Left cardiac atrium (tissue), 1 donor: ENCODE measurements around the genes CD37, RPL13A, TSKS and ATF5.

DNA sequence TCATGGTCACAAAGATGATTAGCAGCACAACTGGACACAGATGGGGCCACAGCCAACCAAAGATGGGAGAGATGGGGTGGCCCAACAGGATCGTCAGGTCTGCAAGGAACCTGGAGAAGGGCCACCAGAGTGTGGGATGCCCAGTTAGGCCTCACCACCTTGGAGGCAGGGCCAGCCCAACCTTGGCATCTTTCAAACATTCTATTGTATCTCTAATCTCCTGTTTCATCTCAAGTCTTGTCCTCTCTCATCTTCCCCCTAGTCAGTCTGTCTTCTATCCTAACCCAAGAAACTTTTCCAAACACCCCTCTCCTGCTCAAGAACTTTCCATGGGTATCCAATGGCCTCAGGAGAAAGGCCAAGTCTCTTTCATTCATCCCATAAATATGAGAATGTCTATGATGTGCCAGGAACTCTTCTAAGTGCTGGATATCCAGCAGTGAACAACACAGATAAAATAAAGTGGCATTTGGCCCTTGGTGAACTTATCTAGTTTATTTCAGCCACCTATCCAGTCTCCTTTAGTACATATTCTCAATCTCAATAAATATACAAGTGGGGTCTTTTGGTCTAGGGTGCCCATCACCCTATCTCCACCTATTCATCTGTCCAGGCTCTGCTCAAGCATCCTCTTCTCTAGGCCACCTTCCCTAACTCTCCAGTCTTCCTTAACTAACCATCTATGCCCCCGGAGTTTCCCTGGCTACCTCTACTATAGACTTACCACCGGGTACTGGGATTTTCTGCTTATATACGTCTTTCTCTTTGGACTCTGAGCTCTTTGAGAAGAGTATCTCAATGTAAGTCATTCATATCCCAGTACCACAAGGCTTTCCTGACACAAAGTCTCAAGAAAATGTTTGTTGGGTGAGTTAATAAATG lies 34.1 kb downstream of the SLC6A16 start:
- PRO-cap = no peak

GRCh38 chr19:49334857-49336338 lies at the start of gene CD37:
CD37 (plus strand) TSS chr19:49335406.
- PRO-cap = no peak

DNA sequence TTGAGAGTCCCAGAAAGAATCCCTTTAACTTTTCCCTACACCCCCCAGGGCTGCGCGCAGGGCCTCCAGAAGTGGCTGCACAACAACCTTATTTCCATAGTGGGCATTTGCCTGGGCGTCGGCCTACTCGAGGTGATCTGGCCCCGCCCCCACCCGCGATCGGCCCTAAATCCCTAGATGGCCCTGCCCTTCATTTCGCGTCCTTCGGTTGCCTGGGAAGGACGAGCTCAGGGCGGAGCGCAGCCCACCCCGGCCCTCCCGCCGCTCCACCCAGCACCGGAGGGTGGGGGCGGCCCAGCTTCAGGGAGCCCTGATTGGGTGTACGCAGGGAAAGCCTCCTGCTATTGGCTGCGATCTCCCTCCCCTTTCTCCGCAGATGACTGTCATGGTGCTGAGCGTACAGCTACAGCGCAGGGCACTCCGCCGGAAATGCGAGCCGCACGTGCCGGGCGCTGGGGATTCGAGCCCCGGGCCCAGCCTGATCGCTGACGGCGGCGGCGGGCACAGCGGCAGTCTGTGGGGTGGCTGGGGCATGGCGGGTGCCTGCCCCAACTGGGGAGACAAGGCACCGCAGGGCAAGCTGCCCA lies 4.2 kb downstream of the CD37 start:
- PRO-cap = bidirectional peak, plus-strand start at position 373 of the sequence, minus-strand start at position 214 of the sequence

DNA sequence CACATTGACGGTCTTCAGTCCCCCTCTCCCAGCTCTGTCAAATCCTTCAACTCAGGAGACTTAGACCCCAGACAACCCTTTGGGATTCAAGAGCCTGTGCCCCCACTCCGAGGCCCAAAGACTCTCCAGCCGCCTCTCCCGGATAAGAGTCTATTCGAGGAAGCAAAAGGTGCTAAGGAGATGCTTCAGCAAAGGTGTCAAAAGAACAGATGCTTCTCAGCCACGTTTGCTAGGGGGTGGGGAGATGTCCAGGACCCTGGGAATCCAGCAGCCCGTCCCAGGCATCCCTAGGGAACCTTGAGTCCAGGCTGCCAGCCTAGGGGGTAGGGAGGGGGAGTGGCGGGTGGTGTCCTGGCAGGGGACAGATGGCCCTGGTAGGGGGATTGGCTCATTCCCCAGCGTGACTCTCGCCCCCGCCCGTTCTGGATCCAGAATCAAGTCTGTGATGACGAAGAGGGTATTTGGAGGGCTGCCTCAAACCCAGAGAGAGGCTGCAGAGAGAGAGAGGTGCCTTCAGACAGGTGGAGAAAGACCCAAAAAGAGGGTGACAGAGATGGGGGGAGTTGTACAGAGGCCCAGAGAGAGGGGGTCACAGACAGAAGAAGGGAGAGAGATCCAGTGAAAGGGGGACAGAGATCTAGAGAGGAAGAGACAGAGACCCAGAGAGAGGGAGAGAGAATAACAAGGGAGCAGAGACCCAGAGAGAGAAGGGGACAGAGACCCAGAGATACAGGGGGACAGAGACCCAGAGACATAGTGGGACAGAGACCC lies 4.1 kb downstream of the SLC17A7 start:
- PRO-cap = no peak

DNA sequence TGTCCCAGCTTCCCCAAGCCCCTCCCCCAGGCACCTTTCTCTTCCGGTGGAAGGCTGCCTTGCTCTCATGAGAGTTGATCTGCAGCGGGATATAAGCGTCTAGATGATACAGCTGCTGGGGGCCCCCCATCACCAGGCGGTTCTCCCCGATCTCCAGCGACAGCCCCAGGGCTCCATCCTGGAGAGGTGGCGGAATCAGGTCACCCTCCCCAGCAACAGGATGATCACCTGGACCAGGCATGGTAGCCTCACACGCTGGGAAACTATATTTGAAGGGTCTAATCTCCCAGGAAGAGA lies 5.1 kb upstream of the SLC17A7 start:
- PRO-cap = no peak

GRCh38 chr19:49446970-49447239 lies 4.7 kb downstream of the PIH1D1 start:
- PRO-cap = no peak

- PRO-cap = no peak
Measured at GRCh38 chr19:49447240-49448055, 4.2 kb downstream of the PIH1D1 start.

GRCh38 chr19:49486904-49487811 lies at the start of gene RPL13A:
RPL13A (plus strand) TSS chr19:49487608.
- PRO-cap = unidirectional peak, minus-strand start at chr19:49487292; bidirectional peak, plus-strand start at chr19:49487608, minus-strand start at chr19:49487335

GRCh38 chr19:49490131-49490698 lies 2.8 kb downstream of the RPL13A start:
- PRO-cap = no peak

DNA sequence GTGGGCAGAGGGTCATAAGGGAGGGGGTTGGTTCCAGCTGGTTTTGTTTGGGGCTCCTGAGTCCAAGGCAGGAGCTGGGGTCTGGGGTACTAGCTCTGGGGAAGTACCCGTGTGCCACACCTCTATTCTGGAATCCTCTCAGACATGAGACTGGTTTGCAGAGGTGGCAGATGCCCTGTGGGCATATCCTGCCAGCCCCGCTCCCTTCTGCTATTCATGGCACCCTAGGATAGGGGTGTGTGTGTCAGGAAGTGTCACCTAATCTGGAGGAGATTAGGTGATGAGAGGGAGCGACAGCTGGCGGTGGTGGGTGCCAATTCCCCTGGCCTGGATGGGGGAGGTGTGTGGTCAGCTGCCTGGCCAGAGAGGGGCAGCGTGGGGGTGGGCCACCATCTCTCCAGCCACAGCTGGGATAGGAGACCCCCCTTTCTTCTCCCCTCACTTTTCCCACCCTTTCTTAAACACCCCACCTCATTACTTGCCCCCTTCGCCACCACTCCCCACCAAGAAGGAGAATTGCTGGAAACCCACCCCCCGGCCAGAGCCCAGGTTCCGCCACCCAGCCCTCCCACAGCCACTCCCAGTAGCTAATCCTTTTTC lies 2.3 kb downstream of the PRMT1 start:
- PRO-cap = unidirectional peak, minus-strand start at position 209 of the sequence

GRCh38 chr19:49680461-49681142 lies 3.5 kb downstream of the PRMT1 start:
- PRO-cap = no peak

DNA sequence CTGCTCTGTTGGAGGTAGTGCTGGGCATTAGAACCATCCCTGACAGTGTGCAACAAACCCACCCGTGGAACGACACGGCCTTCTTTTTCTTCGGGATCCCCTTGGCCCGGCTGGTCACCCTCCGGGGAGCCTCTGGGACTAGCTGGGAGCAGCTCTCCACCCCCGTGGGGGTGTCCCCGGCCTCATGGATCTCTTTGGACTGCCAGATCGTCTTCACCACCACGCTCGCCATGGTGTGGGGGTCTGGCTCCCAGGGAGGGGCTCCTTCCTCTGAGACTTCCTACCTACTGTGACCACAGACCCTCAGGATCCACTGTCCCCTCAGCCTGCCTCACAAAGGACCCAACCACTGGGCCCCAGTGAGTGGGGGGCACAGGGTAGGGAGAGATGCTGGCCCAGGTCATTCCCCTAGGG lies at the start of gene TSKS:
Gene TSKS, minus strand, starts transcription at position 291 of the 414 bp plus-strand sequence.
- PRO-cap = no peak

- PRO-cap = no peak
Measured at GRCh38 chr19:49790601-49791420, 22.3 kb downstream of the FUZ start.

DNA sequence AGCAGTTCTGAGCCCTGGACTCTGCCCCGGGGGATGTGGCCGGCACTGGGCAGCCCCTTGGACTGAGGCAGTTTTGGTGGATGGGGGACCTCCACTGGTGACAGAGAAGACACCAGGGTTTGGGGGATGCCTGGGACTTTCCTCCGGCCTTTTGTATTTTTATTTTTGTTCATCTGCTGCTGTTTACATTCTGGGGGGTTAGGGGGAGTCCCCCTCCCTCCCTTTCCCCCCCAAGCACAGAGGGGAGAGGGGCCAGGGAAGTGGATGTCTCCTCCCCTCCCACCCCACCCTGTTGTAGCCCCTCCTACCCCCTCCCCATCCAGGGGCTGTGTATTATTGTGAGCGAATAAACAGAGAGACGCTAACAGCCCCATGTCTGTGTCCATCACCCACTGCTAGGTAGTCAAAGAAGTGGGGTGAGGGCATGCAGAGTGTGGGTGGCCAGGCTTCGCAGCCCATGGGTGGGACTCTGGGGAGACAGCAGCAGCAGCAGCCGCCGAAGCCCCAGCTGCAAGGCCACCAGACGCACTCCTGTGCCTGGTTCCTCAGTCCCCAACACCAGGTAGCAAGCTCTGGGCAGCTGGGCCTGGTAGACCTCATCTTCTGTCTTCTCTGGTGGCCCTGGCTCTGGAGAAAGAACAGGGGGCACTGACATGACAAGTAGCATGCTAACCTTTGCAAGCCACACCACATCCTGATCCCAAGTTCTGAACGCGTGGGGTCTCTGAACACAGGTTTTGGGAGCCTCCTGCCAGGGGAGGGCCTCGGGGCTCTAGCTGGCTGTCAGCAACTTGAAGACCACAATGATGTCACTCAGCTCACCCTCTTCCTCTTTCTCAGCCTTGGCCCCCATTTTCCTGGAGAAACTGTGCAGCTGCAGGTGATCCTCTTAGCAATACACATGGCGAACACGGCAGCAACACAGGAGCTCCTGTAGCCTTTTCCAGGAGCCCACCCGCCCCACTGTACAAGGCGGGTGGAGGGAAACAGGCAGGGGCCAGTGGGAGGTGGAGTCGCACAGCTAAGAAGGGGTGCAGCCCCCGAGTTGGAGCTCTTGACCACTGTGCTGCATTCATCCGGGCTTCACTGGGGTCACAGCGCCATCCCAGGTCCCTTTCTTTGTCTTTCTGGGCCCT lies 6.0 kb downstream of the FUZ start:
- PRO-cap = no peak

- PRO-cap = no peak
Measured at GRCh38 chr19:49854861-49855605, 12.3 kb downstream of the PNKP start.

GRCh38 chr19:49928998-49929672 lies at the start of gene ATF5:
ATF5 (plus strand) TSS chr19:49929205.
- PRO-cap = bidirectional peak, plus-strand start at chr19:49929205, minus-strand start at chr19:49929112; bidirectional peak, plus-strand start at chr19:49929567, minus-strand start at chr19:49929475

DNA sequence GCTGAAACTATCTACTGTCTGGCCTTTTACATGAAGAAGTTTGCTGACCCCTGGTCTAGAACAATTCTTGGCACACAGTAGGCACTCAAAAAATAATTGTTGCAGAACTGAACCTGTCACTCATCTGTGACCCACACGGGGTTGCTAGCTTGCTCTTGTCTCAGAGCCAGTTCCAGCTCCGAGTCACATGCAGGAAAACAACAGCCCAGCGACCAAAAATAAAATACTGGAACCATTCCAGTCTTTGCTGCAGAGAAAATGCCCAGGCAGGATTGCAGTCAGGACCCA lies 4.8 kb upstream of the MYH14 start:
- PRO-cap = no peak

DNA sequence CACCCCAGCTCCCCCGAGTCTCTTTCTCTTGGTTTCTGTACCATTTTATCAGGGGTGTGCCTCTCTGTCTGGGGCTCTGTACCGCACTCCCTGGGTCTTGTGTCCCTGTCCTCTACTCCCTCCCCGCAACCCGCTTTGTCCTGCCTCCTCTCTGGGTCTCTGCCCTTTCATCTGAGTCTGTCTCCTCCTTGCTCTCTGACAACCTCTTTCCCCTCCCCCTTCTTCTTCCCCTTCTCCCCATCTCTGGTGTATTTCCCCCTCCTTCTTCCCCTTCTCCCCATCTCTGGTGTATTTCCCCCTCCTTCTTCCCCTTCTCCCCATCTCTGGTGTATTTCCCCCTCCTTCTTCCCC lies 2.1 kb upstream of the KCNC3 start:
- PRO-cap = unidirectional peak, minus-strand start at position 173 of the sequence

DNA sequence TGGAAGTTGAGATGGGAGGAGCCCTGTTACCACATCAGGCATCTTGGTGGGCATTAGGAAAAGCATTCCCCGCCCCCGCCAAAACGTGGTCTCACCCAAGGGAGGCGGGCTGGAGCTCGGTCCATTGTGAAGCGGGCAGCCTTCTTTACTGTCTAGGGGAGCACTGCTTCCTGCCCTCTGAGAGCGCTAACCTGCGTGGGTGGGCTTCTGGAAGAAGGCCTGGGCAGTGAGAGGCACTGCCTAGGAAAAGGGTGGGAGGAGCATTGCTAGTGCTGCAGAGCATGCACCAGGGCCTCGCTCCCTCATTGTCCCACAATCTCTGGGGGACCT lies 3.9 kb downstream of the NR1H2 start:
- PRO-cap = no peak

GRCh38 chr19:50383283-50383864 lies 773 bp upstream of the POLD1 start:
- PRO-cap = unidirectional peak, plus-strand start at chr19:50383601